Keratinocyte (primary cell): ENCODE data around the genes SPART and SMAD9.

DNA sequence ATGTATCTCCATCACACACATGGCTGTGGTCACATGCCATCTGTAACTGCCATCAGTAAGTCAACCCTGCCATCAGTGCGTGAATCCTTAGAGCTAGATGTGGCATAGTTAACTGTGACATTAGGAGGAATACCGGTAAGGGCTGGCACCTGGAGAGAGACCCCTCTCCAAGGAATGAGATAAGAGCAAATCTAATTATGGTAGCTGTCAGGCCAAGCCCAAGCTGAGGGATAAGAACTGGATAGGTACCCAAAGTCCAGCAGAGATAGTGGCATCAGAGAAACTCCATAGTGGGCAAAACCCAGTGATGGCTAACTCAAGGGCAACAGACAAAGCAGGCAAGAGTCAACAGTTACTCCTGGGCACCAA, 28.4 kb upstream of the STARD13 start:
CAGE:
- cytosol, long polyA minus RNA: no peak
- cytosol, long polyA plus RNA: no peak
- long polyA plus RNA: no peak
- nucleus, long polyA minus RNA: no peak
- nucleus, long polyA plus RNA: no peak

GRCh38 chr13:33349807-33350933, 64.6 kb upstream of the STARD13 start:
CAGE:
- cytosol, long polyA minus RNA: no peak
- cytosol, long polyA plus RNA: no peak
- long polyA plus RNA: no peak
- nucleus, long polyA minus RNA: start-site peak on the minus strand at chr13:33350630-33350698, 17 reads
- nucleus, long polyA plus RNA: start-site peak on the minus strand at chr13:33350477-33350705, 23 and 14 reads in 2 replicates

CAGE:
- cytosol, long polyA minus RNA: no peak
- cytosol, long polyA plus RNA: no peak
- long polyA plus RNA: no peak
- nucleus, long polyA minus RNA: no peak
- nucleus, long polyA plus RNA: no peak
These were observed 257.5 kb upstream of the STARD13 start for GRCh38 chr13:33543119-33543486.

GRCh38 chr13:33610691-33611807, 206.9 kb upstream of the RFC3 start:
CAGE:
- cytosol, long polyA minus RNA: no peak
- cytosol, long polyA plus RNA: no peak
- long polyA plus RNA: no peak
- nucleus, long polyA minus RNA: no peak
- nucleus, long polyA plus RNA: no peak

CAGE:
- cytosol, long polyA minus RNA: no peak
- cytosol, long polyA plus RNA: no peak
- long polyA plus RNA: no peak
- nucleus, long polyA minus RNA: no peak
- nucleus, long polyA plus RNA: no peak
These were observed 89.8 kb upstream of the RFC3 start for GRCh38 chr13:33728068-33728705.

DNA sequence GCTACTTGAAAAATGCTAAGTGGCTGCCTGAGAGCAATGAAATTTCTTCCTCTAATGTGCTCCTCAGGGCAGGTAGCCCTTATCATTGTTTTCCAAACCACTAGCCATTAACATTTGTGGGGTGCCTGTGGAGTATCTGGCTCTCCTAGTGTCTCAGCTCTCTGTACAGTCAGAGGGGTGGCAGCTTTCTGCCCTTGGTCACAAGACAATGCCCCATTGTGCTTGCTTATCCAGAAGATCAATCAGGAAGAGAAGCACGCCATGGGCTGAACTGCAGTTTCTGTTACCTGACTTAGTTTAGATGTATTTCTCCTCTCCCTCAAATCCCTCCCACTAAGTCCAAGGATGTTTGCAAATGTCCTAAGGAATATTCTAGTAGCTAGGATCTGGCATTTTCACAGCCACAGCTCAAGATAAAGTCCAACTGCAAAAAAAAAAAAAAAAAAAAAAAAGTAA, 119.8 kb downstream of the RFC3 start:
CAGE:
- cytosol, long polyA minus RNA: no peak
- cytosol, long polyA plus RNA: no peak
- long polyA plus RNA: no peak
- nucleus, long polyA minus RNA: no peak
- nucleus, long polyA plus RNA: no peak

DNA sequence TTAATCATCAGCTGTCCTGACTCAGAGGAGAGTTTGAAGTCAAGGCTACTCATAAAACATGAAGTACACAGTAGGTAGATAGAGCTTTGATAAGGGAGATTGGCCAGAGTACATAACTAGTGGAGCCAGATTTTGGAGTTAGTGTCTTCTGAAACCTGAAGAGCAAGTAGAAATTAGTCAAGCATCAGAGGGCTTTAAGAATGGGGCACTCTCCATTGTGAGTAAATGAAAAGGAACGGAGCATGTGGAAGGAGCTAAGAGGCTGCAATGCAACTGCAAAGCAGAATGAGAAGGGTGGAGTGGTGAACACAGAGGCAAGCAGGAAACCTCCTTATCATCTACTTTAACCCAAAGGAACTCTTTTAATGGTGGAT, 334.0 kb downstream of the RFC3 start:
CAGE:
- cytosol, long polyA minus RNA: no peak
- cytosol, long polyA plus RNA: no peak
- long polyA plus RNA: no peak
- nucleus, long polyA minus RNA: no peak
- nucleus, long polyA plus RNA: no peak

GRCh38 chr13:34153303-34153882, 335.4 kb downstream of the RFC3 start:
CAGE:
- cytosol, long polyA minus RNA: no peak
- cytosol, long polyA plus RNA: no peak
- long polyA plus RNA: no peak
- nucleus, long polyA minus RNA: no peak
- nucleus, long polyA plus RNA: no peak

DNA sequence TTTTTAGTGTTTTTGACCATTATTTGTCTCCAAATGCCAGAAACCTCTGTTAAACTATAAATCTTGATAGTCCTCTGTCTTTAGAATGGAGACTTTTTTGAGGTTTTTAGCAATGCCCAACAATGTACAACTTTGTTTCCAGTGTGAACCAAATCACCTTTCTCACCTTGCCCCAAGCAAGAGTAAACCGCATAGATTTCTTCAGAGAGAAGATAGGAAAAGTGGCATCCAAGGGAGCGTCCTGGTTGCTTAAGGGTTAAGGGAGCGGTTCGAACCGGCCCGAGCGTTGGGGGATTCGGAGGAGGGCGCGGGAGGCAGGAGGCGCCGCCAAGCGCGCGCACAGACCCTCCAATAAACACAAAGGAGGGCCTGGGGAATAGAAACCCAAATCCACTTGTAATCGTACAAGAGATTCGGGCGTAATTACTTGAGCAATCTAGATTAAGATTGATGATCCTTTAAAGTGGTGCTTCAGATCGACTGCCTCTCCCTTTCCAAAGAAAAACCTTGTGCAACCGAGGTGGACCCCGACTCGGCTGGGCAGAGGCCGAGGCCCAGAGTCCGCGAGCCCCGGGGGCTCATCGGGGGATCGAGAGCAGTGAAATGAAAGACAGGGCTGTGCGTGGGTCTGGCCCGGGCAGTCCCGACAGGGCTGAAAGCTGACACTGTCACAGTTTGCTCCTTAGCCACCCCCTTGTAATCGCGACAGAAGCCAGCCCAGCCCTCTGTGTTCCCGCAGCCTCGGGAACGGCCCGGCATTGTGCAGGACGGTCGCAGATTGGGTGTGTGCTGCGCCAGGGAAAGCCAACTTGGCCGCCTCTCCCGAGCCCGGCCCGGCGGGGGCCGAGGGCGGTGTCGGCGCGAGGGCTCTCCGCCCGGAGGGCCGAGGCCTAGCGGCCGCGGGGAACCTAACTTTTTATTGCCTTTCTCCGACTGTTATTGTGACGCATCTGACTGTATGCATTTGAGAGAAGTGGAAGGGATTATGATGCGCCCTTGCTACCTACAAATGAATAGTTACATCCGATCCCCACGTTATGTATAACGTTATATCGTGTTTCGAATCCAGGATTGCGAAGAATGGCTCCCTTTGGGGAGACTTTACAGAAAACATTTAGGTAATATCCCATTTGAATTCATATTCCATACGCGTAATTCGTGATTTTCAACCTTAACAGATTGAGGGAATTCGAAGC, 5.6 kb downstream of the MAB21L1 start:
CAGE:
- cytosol, long polyA minus RNA: no peak
- cytosol, long polyA plus RNA: no peak
- long polyA plus RNA: no peak
- nucleus, long polyA minus RNA: no peak
- nucleus, long polyA plus RNA: no peak

DNA sequence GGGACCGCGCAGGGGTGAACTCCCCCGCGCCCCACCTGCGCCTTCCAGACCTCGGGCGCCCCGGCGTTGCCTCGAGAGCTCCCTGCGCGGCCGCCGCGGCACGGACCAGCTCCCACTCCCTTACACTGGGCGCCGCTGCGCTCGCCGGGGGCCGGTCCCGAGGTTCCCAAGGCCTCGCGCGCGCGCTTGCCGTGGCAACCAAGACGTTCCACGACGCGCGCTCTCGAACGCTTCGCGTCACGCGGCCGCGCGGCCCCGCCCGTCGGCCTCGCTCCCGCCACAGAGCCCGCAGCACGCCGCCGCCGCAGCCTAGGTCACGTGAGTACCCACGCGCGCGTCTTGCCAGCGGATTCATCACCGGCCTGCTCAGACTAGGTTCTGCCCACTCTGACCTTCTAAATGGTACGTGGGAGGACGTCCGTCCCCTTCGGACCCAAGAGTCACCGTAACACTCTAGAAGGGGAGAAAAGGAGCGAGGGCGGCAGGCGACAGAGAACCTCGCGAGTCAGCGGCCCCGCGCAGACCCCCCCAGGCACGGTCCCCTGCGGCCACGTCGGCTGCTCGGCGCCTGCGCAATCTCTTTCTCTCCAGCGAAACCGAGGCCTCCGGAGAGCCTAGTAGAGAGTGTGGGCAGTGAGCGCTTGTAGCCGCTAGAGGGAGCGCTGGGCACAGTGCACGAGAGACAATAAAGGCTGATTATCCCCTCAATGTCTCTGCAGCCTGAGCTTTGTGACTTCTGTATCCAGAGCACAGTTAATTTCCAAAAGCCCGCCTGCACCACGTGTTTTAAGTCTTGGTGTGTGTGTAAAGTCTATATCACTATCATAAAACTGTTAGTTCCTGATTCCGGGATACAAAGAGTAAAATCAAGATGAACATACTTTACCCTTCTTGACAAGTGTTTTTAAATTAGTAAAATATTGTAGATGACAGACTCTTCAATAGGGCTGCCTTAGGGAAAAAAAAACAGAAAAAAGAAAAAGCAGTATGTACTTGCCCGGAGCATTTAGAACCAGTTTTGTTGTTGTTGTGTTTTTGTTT, at the start of gene SPART:
Gene SPART (minus strand): TSS at position 205 of the 1,041 bp plus-strand sequence.
CAGE:
- cytosol, long polyA minus RNA: start-site peak on the minus strand centred at position 168 of the sequence, 26 bp wide, 17 reads; start-site peak on the minus strand centred at position 514 of the sequence, 98 bp wide, 40 reads
- cytosol, long polyA plus RNA: no peak
- long polyA plus RNA: start-site peak on the minus strand centred at position 199 of the sequence, 166 bp wide, 317 and 475 reads in 2 replicates; start-site peak on the minus strand centred at position 494 of the sequence, 140 bp wide, 265 and 272 reads in 2 replicates
- nucleus, long polyA minus RNA: start-site peak on the minus strand centred at position 149 of the sequence, 67 bp wide, 67 reads; start-site peak on the minus strand centred at position 507 of the sequence, 48 bp wide, 36 reads
- nucleus, long polyA plus RNA: start-site peak on the minus strand centred at position 308 of the sequence, 496 bp wide, 503 and 382 reads in 2 replicates

DNA sequence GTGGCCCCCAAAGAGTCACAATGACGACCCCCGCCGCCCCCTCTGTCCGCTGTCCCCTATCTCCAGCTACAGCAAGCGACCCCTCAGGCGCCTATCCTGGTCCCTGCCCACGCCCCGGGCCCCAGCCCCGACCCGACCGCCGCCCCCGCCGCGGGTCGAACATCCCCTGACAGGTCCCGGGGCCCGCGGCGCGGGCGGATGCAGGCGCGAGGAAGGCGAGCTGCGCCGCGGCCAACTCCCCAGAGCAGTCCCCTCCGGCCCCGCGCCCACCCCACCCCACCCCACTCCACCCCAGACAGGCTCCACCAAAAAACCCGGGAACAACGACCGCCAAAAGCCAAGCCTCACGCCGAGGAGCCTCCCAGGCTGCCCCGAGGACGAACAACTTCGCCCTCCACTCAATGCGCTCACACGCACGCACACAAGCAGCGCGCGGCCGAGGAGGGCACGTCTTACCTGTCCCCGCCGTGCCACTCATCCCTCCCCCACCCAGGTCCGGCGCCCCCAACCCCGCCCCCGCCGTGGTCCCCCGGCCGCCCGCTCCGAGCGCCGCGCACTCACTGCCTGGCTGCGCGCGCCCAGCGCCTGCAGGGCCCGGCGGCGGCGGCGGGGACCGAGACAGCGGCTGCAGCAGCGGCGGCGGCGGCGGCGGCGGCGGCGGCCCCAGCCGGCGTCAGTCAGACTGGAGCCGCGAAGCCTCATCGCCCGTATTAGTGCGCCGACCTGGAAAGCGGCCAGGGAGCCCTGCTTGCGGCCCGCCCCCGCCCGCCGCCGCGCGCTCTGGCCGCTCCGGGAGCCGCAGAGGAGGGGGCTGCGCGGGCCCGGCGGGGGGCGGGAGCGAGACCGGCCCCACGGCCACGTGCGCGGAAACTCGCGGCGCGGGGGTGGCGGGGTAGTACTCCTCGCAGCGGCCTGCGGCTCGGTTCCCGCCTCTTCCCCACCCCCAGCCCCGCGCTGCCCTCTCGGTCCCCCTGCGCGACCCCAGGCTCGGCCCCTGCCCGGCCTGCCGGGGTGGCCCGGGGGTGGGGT, at the start of gene SMAD9:
Gene SMAD9 (minus strand): TSS at position 684 of the 1,029 bp plus-strand sequence.
CAGE:
- cytosol, long polyA minus RNA: no peak
- cytosol, long polyA plus RNA: no peak
- long polyA plus RNA: no peak
- nucleus, long polyA minus RNA: no peak
- nucleus, long polyA plus RNA: no peak

DNA sequence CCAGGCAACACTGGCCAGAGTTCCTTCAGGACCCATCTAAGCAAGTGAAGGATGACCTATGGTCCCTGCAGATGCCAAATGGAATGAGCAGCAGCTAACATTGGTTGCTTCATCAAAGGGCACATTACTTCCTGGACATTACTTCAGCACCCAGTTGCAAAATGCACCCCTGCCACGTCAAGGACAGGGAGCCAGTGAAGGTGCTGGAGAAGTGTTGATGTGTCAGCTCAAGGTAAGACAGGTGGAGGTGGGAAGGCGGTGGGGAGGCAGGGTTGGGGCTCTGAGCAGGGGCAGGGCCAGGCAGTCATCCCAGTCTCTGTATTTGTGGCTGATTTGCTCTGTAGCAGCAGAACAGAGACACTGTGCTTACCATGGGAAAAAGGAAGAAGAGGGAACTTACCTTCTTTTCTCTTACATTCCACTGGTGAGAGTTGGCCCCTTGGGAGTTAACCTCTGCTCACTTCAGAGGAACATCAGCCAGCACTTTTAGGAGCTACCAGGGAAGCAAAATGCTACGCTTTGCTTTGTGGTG, 14.5 kb downstream of the CSNK1A1L start:
CAGE:
- cytosol, long polyA minus RNA: no peak
- cytosol, long polyA plus RNA: no peak
- long polyA plus RNA: no peak
- nucleus, long polyA minus RNA: no peak
- nucleus, long polyA plus RNA: no peak

DNA sequence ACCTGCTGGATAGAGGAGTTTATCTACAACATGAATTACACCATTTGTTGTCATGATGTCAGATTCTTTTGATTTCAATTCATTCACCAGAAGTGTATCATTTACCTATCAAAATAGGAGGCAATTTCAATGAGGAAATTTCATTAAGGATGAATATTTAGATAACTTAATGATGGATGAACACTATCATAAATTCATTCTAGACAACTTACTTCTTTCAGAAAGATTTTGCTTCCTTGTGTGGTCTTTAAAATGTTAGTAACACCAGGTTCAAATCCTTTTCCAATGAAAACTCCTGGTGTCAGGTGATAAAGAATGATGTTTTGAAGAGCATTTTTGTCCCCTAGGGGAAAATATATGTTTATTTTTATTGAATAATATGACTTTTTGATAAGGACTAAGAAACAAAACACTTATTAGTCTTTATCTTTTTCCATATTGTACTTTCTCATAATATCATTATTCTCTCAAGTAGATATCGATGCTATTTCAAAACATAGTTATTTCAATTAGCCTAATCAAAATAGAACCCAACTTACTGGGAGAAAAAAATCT, 19.5 kb downstream of the POSTN start:
CAGE:
- cytosol, long polyA minus RNA: no peak
- cytosol, long polyA plus RNA: no peak
- long polyA plus RNA: no peak
- nucleus, long polyA minus RNA: start-site peak on the plus strand centred at position 323 of the sequence, 31 bp wide, 7 reads
- nucleus, long polyA plus RNA: no peak

GRCh38 chr13:38686203-38686602, 674 bp upstream of the FREM2 start:
CAGE:
- cytosol, long polyA minus RNA: no peak
- cytosol, long polyA plus RNA: no peak
- long polyA plus RNA: no peak
- nucleus, long polyA minus RNA: no peak
- nucleus, long polyA plus RNA: no peak

DNA sequence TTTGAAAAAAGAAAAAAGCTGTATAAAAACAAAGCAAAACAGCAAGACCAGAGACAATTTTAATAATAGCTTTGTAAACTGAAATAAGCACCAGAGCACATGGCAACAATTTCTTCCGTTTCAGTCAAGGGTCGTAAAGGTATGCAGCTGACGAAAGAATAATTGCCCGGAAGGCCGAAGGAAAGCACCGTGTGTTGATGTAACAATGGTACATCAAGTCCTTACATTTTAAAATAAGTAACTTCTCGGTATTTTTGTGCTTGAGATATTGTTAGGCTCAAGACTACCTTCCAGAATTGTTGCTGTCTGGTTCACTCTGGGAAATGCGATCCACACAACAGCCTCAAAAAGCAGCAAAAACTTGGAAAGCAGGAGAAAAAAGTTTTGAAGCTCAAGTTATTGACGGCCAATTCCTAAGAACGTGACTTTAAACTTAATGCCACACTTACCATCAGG, 1.6 kb downstream of the PROSER1 start:
CAGE:
- cytosol, long polyA minus RNA: no peak
- cytosol, long polyA plus RNA: no peak
- long polyA plus RNA: no peak
- nucleus, long polyA minus RNA: no peak
- nucleus, long polyA plus RNA: no peak

GRCh38 chr13:39536171-39537047, 66.6 kb downstream of the LHFPL6 start:
CAGE:
- cytosol, long polyA minus RNA: no peak
- cytosol, long polyA plus RNA: no peak
- long polyA plus RNA: no peak
- nucleus, long polyA minus RNA: no peak
- nucleus, long polyA plus RNA: no peak

DNA sequence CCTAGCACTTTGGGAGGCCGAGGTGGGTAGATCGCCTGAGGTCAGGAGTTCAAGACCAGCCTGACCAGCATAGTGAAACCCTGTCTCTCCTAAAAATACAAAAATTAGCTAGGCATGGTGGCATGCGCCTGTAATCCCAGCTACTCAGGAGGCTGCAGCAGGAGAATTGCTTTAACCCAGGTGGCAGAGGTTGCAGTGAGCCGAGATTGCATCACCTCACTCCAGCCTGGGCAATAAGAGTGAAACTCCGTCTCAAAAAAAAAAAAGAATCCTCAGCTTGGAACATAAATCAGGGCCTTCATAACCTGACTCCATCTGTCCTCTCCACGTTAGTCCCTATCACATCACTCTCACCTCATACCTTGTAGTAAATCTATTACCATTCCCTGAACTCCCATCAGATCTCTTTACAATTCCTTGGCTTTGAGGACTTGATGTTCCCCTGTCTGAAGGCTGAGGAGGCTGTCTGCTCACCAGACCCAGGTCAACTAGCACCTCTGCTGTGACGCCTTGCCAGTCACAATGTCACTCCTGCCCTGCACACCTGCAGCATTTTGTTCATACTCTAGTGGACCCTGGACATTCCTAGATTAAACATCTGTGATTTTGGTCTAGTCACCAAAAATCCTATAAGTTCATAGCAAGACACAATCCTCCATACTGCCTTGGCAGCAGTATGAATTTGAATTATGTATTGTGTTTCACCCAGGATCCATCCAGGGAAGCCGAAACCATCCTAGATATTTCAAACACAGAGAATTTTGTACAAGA, 15.9 kb downstream of the LHFPL6 start:
CAGE:
- cytosol, long polyA minus RNA: no peak
- cytosol, long polyA plus RNA: no peak
- long polyA plus RNA: no peak
- nucleus, long polyA minus RNA: no peak
- nucleus, long polyA plus RNA: no peak

DNA sequence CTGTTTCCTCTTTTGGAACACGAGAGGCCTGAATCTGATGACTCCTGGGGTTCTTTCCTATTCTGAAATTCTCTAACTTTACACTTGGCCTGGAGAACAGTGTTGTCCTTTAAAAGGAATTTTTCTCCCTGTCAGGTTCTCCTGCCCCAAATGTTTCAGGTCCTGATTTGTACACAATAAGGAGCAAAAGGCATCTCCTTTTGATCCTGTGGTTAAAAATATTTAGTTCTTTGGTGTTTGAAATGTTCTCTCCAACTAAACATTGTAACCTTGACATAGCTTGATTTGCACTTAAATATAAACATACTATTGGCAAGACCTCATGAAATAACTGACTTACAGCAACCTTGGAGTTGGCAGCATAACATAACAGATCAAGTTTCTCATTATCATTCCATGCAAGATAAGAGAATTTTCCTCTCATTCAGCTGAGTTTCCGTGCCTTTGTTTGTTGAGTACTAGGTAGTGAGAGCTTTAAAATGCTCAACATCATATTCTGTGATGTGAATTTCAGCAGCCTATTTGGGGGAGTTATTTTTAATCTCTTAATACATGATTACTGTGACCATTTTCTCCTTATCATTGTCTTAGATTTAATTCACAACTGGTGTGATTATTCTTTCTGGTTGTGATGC, 244.9 kb downstream of the COG6 start:
CAGE:
- cytosol, long polyA minus RNA: no peak
- cytosol, long polyA plus RNA: no peak
- long polyA plus RNA: no peak
- nucleus, long polyA minus RNA: no peak
- nucleus, long polyA plus RNA: no peak

DNA sequence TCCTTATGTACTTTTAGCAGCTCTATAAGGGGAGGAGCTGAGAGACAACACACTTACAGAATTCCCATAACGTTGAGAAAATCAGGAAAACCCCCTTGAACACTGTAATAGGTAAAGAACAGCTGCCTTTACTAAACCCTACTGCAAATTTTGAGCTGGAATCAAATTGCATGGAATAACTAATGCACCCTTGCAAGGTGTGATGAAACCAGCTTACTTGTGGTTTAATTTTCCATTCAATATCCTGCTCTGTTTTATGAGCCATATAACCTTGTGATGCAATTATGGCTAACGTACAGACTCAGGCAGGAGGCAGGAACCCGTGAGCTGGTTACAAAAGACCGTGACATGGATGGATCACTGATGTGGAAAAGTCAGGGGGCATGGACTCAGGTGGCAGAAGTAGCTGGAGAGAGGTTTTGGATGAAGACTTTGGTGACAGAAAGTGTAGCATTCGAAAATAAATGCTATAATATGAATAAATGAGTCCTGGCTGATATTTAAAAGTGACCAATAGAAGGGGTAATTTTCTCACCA, 438.6 kb downstream of the COG6 start:
CAGE:
- cytosol, long polyA minus RNA: no peak
- cytosol, long polyA plus RNA: no peak
- long polyA plus RNA: no peak
- nucleus, long polyA minus RNA: no peak
- nucleus, long polyA plus RNA: no peak

CAGE:
- cytosol, long polyA minus RNA: no peak
- cytosol, long polyA plus RNA: no peak
- long polyA plus RNA: no peak
- nucleus, long polyA minus RNA: no peak
- nucleus, long polyA plus RNA: no peak
These were observed 319.7 kb downstream of the FOXO1 start for GRCh38 chr13:40346719-40347087.